Placental epithelial cell (primary cell): Measurements from ENCODE around the genes TCF19, LY6G6C, DDAH2 and HSPA1A.

GRCh38 chr6:30882396-30883557 lies 1.5 kb upstream of the DDR1 start:
- CAGE, long polyA plus RNA: no peak

GRCh38 chr6:30948917-30950453 lies 8.7 kb downstream of the MUCL3 start:
- CAGE, long polyA plus RNA: no peak

DNA sequence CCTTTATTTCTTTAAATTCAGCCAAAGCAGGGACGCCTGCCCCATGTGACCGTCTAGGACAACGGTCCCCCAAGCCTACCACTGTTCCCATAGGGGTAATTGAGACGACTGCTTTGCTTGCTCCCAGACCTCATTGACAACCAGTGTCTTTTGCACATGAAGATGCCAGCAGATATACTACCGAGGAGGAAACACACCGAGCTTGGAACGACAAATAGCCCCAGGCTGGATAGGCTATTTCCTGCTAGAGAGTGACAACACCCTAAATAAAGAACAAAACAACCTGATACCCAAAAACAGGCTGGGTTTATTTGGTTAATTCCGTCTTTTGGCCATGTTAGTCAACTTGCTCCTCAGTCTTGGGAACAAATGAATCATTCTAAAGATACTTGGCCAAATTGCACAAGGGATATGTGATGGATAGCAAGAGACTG lies 11.6 kb upstream of the MUC22 start:
- CAGE, long polyA plus RNA: no peak

DNA sequence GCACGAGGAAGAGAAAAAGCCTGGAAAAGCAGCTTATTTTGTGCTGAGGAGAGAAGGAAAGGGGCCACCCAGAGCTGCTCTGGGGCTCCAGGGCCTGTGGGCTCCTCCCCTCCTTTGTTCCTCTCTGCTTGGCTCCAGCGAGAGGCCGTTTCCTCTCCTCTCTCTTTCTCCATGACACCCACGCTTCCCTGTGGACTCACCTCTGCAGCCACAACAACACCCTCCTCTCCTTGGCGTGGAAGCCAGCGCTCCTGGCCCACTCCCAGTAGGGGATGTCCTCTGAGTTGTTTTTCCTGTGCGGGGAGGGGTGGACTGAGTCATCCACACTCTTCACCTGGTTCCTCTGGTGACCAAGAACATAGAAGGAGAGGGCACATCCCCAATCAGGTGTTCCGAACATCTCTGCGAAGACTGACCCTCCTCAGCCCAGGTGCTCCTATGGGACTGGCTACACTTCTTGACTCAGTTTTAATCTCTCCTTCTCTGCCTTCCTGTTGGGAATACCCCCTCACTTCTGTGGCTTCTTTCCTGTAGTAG lies 5.0 kb upstream of the CDSN start:
- CAGE, long polyA plus RNA: no peak

GRCh38 chr6:31154473-31155046 lies 3.0 kb downstream of the CCHCR1 start:
- CAGE, long polyA plus RNA: no peak

- CAGE, long polyA plus RNA: no peak
These were observed at the start of gene TCF19 for GRCh38 chr6:31157905-31158953. TCF19 (plus strand) TSS chr6:31158589.

DNA sequence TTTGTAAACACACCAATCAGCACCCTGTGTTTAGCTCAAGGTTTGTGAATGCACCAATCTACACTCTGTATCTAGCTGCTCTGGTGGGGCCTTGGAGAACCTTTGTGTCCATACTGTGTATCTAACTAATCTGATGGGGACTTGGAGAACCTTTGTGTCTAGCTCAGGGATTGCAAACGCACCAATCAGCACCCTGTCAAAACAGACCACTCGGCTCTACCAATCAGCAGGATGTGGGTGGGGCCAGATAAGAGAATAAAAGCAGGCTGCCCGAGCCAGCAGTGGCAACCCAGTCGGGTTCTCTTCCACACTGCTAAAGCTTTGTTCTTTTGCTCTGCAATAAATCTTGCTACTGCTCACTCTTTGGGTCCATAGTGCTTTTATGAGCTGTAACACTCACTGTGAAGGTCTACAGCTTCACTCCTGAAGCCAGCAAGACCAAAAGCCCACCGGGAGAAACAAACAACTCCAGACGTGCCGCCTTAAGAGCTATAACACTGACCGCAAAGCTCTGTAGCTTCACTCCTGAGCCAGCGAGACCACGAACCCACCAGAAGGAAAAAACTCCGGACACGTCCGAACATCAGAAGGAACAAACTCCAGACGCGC lies 25.8 kb upstream of the POU5F1 start:
- CAGE, long polyA plus RNA: no peak

GRCh38 chr6:31272499-31273357 lies 836 bp upstream of the HLA-C start:
- CAGE, long polyA plus RNA: no peak

DNA sequence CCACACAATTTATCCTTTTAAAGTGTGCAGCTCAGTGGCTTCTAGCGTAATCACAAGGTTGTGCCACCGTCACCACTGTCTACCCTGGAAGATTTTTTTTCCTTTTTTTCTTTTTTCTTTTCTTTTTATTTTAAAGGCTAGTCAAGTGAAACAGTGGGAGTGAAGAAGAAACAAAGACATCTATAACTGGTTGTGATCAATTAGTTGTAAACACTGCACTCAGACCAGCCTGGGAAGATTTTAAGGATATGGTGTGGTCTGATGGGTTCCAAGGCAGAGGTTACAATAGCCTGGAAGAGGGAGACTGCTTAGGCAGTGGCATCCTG lies 1.4 kb upstream of the MICA start:
- CAGE, long polyA plus RNA: no peak

- CAGE, long polyA plus RNA: no peak
These were observed 35.1 kb upstream of the MICB start for GRCh38 chr6:31462645-31463383.

DNA sequence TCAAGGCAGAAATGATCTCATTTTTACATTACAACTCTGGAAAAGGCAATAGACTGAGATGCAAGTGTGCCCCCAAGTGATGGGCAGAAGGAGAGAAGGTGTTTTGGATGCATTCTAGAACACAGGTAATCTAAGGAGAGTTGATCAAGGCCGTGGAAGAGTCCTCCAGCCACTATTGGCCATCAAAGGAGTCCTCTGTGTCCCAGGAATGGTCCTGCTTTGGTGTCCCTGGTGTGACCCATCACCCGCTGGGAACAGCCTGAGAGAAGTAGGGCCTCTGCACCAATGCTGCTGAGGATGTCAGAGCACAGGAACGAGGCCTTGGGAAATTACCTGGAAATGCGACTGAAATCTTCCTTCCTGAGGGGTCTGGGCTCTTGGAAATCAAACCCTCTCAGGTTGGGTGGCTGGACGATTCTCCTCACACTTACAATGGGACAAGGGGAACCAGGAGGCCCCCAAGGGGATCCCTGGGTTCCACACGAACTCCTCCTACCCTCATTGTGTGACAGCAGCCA lies 34.5 kb upstream of the MICB start:
- CAGE, long polyA plus RNA: no peak

GRCh38 chr6:31540628-31540936 lies 1.2 kb downstream of the DDX39B start:
- CAGE, long polyA plus RNA: no peak

- CAGE, long polyA plus RNA: no peak
These were observed 806 bp downstream of the DDX39B start for GRCh38 chr6:31540937-31541456.

DNA sequence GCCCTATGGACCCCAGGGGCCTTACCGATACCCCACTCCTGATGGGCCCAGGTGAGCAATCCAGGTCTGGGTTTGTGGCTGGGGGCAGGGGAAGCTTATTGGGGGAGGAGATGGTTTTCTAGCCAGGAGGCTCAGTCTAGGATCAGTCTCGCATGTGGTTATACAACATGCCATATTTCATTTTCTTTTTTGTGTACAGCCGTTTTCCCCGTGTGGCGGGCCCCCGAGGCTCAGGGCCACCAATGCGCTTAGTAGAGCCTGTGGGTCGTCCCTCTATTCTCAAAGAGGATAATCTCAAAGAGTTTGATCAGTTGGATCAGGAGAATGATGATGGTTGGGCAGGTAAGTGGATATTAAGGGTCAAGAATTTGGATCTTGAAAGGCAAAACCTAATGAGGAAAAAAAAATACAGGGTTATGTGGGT lies 5.3 kb downstream of the PRRC2A start:
- CAGE, long polyA plus RNA: no peak

- CAGE, long polyA plus RNA: no peak
These were observed 13.1 kb downstream of the PRRC2A start for GRCh38 chr6:31633611-31633927.

DNA sequence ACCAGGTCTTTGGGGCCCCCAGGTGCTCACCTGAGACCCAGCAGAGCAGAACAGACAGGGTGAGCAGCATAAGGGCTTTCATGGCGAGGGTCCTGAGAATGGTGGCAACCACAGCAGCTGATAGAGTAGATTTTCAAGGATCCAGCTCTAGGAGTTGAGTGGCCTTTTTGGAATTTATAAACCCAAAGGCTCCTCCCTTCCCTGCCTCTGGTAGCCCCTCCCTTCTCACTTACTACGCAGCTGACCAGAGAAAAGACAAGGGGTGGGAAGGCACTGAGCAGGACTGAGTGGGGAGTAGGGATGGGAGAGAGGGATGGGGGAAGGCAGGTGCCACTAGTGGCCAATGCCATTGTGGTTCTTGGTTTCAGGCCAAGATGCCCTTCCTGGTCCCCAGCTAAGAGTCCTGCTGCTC lies at the start of gene LY6G6C:
LY6G6C (minus strand) TSS at position 149 of the 412 bp plus-strand sequence.
- CAGE, long polyA plus RNA: no peak

DNA sequence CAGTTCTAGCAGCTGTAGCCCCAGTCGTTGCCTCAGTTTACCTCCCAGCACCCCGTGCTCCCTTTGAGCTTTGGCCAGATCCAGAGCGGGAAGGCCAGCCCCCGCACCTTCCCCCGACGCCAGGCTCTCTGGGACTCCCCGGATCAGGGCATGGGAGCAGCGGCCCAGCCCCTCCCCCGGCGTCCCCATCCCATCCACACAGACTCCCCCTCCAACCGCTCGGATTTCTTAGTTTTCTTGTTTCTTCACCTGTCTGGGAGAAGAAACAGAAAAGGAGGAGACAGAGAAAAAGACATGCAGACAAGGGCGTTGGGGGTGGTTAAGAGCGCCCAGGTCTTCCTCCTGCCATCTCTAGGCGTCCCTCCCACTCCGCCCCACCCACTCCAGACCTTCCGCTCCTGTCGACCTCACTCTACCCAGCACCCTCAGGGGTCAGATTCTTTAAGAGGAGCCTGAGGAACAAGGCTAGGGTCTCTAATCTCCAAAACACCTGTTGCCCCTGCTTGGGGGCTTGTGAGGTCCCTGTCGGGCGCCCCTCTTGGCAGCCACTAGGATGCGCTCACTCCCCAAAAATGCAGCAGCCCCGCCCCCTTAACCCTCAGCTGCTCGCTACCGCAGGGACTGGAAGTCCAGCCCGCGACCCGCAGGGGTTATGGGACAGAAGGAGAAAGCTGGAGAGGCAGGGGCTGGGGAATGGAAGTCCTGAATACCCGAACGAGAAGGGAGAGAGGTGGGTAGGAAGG lies at the start of gene DDAH2:
DDAH2 (minus strand) TSS at position 327 of the 743 bp plus-strand sequence.
- CAGE, long polyA plus RNA: no peak

DNA sequence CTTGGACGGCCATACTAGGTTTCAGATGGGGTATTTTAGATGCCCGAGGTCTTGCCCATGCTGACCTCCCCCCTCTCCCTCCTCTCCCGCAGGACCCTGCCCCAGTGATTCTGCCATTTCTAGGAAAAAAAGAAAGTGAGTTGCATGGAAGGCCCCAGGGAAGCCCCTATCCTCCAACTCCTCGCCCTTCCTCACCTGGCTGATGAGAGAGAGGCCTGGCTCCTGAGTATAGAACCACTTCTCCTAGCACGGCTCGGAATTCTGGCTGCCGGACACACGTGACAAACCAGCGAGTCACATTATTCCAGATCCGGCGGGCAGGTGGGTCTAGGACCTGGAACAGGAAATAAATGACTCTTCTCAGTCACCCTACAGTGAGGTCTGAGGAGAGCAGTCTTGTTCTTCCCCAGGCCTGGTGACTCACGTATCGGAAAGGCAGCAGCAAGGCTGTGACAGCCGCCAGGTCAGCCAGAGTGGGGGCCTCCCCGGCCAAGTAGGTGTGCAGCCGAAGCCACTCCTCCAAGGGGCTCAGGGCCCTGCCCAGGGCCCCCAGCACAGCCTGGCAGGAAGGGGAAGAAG lies 2.9 kb downstream of the VARS1 start:
- CAGE, long polyA plus RNA: no peak

DNA sequence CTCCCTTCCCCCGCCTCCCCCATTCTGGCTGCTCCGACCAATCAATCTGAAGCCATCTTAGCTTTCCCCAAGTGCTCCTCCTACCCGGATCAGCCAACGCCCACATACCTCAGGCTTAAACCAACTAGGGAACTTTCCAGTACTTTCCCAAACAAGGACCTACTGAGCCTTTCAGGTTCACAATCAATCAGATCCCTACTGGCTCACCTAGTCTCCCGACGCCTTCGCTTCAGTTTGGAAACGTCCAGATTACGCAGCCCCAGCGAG lies 468 bp downstream of the HSPA1L start:
- CAGE, long polyA plus RNA: no peak

- CAGE, long polyA plus RNA: no peak
These were observed at the start of gene HSPA1A for GRCh38 chr6:31814949-31816037. HSPA1A (plus strand) TSS chr6:31815543.